Hematopoietic multipotent progenitor cell (in vitro differentiated cells): ENCODE results near the gene KRTAP10-1.

DNA sequence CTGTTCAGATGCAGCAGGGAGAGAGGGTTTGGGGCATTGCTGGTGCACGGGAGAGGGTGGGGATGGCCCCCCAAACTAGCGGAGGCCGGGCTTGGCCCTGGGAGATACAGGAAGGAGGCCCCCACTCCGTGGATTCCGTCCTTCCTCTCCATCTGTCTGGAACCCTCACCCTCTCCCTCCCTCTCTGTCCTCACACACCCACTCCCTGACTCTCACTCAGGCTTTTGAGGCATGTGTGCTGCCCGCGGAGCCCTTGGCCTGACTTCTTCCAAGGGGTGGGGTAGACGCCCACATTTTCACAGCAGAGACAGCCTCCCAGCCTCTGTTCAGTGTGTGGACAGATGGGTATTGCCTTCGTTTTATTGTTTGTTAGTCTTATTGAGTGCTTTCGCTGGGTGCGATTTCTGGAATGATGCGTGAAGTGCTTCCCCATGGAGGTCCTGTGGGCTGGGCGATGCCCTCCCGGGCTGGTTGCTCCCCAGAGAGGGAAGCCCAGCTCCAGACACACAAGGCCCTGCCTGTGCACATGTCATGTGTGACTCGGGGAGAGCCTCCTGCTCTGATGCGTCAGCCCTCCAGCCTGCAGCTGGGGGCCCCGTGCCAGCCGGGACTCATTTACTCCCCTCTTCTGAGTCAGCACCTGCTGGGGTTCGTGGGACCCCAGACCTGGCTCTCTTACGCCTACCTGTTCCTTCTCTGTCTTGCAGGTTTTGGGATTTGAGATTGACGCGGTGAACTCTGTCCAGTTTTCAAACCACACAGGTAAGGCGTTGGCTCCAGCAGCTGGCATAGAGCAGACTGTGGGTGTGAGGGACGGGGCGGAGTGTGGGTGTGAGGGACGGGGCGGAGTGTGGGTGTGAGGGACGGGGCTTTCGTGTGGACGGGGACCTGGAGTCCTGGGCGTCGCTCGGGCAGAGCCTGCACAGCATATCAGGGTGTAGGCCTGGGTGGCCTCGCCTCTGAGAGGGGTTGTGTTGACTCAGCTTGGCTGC, 14.7 kb downstream of the PDXK start:
- CAGE, long polyA plus RNA: no peak

DNA sequence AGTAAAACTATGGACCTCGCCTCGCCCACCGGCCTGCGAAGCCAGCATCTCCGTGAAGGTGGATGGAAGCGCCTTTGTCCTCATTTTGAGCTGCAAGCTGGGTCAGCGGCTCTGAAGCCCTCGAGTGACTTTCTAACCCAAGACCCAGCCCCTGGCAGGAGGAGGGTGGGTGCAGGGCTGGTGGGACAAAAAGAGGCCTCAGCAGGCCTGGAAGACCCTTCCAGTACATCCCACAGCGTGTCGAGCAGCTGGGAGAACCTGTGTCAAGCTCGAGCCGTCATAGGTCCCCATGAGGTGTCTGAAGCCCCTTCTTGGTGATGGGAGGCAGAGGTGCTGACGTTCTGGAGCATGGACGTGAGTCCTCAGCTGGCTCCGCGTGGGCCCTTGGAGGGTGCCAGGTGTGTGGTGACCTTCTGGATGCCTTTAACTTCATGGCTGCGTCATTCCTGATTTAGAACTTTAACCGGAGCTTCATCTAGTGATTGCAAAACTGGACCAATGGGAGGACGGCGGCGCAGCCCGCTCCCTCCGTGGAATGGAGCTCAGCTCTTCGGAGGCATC, 14.5 kb downstream of the CSTB start:
- CAGE, long polyA plus RNA: no peak

DNA sequence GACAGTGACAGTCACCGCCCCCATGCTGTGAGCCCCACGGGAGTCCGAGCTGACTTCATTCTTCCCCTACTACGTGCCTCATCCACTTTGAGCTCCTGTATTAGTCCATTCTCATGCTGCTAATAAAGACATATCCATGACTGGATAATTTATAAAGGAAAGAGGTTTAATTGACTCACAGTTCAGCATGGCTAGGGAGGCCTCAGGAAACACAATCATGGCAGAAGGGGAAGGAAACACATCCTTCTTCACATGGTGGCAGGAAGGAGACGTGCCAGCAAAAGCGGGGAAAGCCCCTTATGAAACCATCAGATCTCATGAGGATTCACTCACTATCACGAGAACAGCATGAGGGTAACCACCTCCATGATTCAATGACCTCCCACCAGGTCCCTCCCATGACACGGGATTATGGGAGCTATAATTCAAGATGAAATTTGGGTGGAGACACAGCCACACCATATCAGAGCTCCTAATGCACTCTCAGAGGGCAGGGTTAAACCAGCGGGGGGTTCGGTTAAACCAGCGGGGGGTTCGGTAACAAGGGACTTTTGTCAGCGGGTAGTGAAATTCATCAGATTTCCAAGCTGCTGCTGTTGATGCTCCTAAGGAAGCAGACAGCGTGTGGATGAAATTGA, 4.5 kb downstream of the CSTB start:
- CAGE, long polyA plus RNA: no peak

DNA sequence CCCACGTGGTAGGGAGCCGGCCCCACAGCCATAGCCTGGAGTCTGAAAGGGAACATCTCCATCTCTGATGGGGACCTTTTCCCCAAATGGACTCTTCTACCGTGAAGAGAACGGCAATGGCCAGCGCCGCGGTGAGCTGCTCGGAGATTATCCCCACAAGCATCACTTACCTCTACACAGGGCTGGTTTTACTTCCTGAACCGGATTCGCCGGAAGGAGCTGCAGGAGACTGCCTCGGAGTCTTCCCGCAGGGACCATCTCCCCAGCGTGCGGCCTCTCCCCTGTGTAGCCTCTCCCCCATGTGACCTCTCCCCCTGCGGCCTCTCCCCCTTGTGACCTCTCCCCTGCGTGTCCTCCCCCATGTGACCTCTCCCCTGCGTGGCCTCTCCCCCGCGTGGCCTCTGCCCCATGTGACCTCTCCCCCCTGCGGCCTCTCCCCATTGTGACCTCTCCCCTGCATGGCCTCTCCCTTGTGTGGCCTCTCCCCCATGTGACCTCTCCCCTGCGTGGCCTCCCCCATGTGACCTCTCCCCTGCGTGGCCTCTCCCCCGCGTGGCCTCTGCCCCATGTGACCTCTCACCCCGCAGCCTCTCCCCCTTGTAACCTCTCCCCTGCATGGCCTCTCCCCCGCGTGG, 20.8 kb downstream of the RRP1 start:
- CAGE, long polyA plus RNA: no peak

DNA sequence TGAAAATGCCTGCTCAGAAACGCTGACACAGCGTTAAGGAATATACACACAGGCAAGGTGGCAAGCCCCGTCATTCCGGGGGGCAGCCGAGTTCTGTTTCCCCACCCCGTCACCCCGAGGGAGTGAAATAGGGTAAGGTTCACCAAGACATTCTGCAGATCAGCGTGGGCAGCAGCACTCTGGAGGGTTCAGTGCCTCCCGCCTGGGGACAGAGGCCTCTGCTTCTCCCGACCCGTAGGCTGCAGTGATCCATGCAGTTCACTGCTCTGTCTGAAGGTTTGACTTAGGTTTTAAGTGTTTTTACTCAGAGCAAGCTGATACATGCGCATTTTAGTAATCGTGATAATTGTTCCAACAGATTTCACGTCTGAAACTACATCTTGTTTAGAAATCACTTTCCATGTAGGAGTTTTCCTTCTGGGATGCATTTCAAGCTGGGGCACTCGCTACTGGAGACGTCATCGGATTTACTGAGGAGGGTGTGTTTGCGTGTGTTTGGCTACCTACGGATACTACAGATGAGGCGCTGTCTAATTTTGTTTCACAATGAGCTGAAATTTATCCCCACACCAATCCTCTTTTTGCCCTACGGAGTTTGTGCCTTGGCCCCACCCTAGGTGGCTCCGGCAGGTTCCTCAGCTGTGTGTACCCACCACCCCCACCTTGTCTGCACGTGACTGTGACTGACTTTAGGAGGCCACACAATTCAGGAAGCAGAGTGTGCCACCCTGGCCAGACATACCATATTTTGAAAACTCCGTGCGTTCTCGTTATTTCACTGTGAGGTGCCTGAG, 63.5 kb downstream of the AGPAT3 start:
- CAGE, long polyA plus RNA: no peak

- CAGE, long polyA plus RNA: no peak
These were observed 448 bp downstream of the TRAPPC10 start for GRCh38 chr21:44012590-44012924.

DNA sequence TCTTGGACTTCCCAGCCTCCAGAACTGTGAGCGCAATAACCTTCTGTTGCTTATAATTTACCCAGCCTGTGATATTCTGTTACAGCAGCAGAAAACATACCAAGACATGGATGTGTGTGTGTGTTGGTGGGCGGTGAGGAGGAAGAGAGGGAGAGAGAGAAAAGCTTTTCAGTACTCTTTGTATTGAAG, 23.1 kb downstream of the TRAPPC10 start:
- CAGE, long polyA plus RNA: no peak

GRCh38 chr21:44052251-44052975, 40.3 kb downstream of the TRAPPC10 start:
- CAGE, long polyA plus RNA: no peak

- CAGE, long polyA plus RNA: no peak
These were observed 32.9 kb upstream of the PWP2 start for GRCh38 chr21:44074188-44074770.

DNA sequence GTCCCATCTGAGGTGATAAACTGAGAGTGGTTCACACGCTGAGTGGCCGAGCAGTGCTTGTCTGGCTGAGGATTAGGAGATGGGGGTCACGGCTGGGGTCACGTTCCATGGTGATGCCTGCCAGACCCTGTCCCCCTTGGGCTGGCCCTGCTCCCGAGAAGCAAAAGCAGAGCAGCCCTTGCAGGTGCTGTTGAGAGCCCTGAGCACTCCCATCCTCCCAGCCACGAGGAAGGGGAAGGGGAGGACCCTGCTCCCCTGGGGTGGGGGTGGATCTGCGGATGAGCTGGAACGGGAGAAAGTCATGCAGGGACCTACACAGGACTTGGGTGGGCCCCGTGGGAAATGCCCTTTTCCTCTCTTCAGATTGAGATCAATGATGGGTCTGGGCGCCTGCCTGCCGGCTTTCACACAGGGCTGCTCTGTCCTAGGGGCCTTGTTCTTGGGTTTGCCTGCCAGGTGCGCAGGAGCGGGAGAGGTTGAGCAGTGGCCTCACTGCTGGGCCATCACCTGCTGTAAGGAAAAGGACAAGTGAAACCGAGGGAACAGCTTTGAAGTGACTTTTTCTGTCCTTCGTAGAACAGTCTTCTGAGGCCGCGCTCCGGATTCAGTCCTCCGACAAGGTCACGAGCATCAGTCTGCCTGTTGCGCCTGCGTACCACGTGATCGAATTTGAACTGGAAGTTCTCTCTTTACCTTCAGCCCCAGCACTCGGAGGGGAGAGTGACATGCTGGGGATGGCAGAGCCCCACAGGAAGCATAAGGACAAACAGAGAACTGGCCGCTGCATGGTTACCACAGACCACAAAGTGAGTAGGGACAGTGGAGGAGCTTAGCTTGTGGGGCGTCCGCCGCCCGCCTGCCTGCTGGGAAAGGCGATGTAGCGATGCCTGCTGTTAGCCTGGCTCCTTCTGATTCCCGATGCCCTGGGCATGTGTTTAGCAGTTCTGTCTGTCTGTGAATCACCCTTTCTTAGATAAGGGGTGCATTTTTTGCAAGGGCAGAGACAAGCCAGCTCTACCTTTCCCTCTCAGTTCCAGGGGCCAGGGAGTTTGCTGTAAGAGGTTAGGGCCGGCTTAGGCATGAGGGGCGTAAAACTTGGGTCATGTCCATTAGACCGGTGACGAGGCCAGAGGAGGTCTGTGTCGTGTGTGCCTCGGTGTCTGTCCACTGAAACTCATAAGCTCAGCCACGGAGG, 19.7 kb upstream of the PWP2 start:
- CAGE, long polyA plus RNA: start-site peak on the plus strand centred at position 699 of the sequence, 37 bp wide, 46 reads

GRCh38 chr21:44153815-44154197, 20.3 kb downstream of the GATD3 start:
- CAGE, long polyA plus RNA: no peak

GRCh38 chr21:44254375-44254754, 7.3 kb downstream of the DNMT3L start:
- CAGE, long polyA plus RNA: no peak

- CAGE, long polyA plus RNA: no peak
These were observed 17.3 kb downstream of the CFAP410 start for GRCh38 chr21:44321916-44322274.

GRCh38 chr21:44424944-44426082, 30.0 kb upstream of the LRRC3 start:
- CAGE, long polyA plus RNA: no peak

GRCh38 chr21:44438492-44438807, 16.9 kb upstream of the LRRC3 start:
- CAGE, long polyA plus RNA: no peak

DNA sequence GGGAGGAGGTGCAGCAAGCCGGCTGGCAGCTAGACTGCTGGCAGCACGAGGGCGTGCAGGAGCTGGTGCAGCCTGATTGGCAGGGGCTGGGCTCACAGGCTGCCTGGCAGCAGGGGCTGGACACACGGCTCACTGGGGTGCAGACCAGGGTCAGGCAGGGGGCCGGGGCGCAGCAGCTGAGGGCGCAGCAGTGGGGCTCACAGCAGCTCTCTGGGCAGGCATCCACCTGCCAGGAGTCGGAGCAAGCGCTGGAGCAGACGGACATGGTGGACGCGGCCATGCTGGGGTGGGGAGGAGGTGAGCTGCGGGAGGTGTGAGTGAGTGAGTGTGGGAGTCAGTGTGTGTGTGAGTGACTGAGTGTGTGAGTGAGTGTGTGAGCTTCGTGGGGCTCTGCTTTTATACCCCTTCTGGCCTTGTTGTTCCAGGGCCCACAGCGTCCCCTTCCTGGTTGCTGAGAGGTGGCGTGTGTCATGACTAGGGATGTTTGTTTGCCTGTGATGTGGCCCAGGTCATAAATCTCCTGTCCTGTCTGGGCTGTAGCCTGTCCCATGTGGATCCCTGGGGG, at the start of gene KRTAP10-1:
TSS of gene KRTAP10-1 (minus strand) at position 325 of the 565 bp plus-strand sequence.
- CAGE, long polyA plus RNA: no peak

DNA sequence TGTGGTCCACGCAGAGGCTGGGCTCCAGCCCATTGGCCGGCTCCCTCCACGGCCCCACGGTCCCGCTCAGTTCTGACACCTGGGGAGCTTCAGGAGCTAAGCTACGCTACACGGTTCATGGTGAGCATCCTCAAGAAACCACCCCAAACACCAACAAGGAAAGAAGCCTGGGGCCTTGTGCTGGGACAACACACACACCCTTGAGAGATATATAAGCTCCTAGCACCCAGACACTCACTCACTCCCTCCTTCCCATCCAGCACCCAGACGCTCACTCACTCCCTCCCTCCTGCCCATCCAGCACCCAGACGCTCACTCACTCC, 254 bp upstream of the KRTAP10-12 start:
- CAGE, long polyA plus RNA: no peak

GRCh38 chr21:44704562-44705092, 6.7 kb downstream of the TSPEAR start:
- CAGE, long polyA plus RNA: no peak

- CAGE, long polyA plus RNA: no peak
These were observed 24.3 kb upstream of the SUMO3 start for GRCh38 chr21:44842174-44842566.

DNA sequence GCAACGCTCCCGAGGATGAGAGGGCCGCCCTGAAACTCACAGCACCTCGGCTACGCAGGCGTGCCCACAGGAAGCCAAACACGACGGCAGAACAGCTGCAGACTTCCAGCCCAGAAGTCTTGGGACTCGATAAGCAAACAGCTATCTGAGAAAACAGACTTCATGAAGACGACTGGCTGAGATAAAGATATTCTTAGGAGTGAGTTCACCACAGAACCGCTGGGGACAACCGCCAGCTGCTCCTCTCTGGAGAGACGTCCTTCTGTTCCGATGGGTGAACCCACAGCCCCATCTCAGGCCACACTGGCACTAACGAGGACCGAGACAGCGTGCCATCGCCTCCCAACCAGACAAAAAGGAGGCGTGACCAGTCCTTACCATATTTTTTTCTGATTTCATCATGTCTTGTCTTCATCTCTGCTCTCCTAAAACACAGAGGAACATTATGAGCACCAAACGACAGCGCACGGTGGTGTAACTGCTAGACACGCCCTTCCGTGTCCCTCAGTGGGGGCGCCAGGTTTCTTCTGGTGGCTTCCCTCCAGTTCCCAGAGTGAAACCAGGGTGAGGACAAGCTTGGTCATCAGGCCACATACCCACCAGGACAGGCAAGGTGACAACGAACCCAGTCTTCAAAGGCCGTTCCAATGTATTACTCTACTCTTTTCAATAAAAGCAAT, 18.5 kb downstream of the PTTG1IP start:
- CAGE, long polyA plus RNA: no peak